ENCODE results near the genes MOV10L1 and CHKB.

DNA sequence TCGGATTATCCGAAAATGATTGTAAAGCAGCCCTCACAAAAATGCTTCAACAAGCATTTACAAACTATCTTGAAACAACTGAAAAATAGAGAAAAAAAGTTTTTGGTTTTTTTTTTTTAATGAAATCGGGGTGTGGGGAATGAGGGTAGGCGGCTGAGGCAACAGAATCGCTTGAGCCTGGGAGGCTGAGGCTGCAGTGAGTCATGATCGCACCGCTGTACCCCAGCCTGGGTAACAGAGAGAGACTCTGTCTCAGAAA lies 11.6 kb upstream of the BRD1 start:
- PRO-cap: no peak
- RAMPAGE, long total RNA: no peak

GRCh38 chr22:49935934-49936650 lies 17.7 kb downstream of the CRELD2 start:
- PRO-cap: bidirectional peak, plus-strand start at chr22:49936147, minus-strand start at chr22:49936193; bidirectional peak, plus-strand start at chr22:49936254, minus-strand start at chr22:49936252; bidirectional peak, plus-strand start at chr22:49936506, minus-strand start at chr22:49936462
- RAMPAGE, long total RNA: no peak

DNA sequence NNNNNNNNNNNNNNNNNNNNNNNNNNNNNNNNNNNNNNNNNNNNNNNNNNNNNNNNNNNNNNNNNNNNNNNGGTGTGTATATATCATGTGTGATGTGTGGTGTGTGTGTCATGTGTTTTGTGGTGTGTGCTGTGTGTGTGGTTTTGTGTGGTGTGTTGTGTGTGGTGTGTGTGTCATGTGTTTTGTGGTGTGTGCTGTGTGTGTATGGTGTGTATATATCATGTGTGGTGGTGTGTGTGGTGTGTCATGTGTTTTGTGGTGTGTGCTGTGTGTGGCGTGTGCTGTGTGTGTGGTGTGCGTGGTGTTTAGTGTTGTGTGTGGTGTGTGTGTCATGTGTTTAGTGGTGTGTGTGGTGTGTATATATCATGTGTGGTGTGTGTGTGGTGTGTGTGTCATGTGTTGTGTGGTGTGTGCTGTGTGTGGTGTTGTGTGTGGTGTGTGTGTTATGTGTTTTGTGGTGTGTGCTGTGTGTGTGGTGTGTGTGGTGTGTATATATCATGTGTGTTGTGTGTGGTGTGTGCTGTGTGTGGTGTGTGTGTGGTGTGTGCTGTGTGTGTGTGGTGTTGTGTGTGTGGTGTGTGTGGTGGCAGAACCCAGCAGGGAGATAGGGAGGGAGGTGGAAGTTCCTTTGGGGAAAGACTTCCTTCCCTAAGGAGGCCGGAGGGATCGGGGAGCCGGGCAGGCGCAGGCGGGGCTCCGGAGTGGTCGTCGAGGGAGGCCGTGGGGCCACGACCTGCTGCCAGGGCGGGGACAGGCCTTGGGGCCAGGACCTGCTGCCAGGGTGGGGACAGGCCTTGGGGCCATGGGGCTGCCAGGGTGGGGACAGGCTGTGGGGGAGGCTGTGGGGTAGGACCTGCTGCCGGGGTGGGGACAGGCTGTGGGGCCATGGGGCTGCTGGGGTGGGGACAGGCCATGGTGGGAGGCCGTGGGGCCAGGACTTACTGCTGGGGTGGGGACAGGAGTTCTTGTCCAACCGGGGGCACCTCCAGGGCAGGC lies 15.0 kb downstream of the PIM3 start:
- PRO-cap: no peak
- RAMPAGE, long total RNA: no peak

DNA sequence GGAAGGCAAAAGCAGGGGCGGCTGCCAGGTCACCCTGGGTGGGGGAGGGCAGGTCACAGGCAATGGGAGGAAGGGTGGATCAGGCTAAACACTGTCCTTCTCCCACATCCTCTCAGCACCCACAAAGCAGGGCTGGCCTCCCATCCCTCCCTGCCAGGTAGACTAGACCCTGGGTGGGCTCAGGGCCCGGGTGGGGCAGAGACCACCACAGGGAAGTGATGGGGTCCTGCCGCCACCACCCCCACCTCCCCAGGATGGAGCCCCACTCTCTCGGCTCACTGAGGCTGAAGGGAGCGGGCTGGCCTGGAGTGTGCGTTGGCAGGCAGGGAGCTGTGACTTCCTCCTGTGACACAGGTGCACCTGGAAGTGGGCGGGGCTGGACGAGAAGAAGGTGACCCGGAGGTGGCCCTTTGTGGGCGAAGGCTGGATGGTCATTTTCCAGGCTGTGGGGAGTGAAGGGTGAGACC lies 15.5 kb downstream of the IL17REL start:
- PRO-cap: no peak
- RAMPAGE, long total RNA: no peak

DNA sequence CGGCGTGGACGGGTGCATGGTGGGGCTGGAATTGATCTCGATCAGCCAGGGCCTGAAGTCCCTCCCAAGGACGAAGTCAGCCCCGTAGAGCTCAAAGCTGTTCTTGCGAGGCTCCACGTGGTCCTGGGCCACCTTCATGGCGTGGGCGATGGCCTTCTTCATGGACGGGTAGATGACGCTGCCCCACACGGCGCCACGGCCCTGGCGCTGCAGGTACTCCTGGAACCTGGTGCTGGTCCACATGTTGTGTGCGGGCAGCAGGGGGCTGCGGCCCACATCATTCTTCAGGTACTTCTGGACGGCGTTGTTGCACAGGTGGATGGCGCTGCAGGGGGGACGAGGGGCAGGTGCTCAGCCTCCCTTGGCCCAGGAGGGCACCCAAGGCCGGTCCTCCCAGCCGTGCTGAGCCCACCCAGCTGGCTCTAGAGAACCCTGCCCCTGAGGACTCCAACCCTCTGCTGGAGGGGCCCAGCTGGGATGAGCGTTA lies 19.3 kb upstream of the IL17REL start:
- PRO-cap: no peak
- RAMPAGE, long total RNA: no peak

- PRO-cap: no peak
- RAMPAGE, long total RNA: no peak
Measured at GRCh38 chr22:50089554-50090091, at the start of gene MOV10L1. Gene MOV10L1, plus strand, starts transcription at chr22:50090006.

- PRO-cap: no peak
- RAMPAGE, long total RNA: no peak
Measured at GRCh38 chr22:50103985-50104354, 14.2 kb downstream of the MOV10L1 start.

DNA sequence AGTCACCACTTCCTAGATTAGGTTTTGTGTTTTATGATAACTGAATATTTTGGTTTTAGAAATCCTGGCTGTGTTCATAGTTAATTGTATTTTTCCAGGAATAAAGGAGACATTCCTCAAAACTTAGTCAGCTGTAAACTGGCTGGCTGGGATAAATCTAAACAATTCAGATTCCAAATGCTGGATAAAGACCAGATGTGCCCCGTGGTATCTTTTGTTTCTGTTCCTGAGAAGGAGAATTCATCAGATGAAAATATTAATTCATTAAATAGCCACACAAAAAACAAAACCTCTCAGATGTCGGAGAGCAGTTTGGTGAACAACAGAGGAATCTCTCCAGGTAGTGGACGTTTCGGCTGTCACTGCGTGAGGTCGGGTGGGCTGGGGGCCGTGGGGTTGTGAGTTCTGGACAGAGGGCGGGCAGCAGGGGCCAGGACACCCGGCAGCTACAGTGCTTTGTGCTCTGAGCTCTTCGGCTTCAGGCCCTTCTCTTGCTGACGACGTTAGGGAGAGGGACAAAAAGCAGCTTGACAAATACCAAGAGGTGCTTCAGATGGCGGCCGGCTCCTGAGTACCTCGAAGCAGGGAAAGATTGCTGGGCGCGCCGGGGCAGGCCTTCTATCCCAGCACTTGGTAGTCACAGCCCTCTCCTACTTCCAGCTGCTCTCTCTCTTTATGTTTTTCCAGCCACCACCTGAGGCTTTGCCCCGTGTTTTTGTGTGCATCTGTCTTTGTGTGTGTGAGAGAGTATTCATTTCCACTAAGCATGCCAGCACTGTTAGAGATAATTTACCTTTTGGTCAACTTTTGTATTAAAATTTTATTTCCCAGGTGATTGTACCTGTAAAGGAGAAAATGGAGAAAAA lies 24.7 kb downstream of the MOV10L1 start:
- PRO-cap: no peak
- RAMPAGE, long total RNA: no peak

- PRO-cap: unidirectional peak, plus-strand start at chr22:50200294
- RAMPAGE, long total RNA: no peak
Measured at GRCh38 chr22:50200148-50200658, 608 bp upstream of the SELENOO start.

DNA sequence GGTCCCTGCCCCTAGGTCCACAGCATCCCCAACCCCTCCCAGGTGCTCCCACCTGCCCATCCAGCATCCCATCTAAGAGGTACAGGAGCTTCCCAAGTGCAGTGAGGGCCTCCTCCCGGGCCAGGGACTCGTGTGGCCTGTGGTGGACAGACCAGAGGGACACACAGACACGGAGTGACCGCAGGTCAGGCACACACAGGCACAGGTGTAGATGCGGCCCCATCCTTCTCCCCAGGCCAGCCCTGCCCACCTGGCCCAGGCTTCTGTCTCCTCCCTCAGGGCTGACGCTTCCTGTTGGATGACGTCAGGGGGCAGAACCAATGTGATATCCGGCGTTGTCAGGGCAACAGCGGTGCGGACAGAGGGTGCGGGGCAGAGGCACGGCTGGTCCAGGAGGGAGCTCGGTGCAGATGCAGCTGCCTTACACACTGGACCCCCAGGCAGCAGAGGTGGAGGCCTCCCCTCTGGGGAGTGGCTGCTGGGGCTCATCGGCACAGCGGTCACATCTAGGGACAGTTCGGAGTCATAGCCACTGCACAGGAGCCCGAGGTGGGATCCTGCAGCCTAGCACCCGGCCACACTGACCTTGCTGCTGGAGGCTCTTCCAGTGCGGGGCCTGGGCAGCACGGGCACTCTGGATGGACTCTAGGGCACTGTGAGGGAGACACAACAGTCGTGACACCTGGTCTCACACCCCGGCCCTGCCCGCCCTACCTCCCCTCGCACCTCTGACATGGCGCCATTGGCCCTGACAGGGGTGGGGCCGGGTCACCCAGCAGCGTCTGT lies 3.0 kb upstream of the TUBGCP6 start:
- PRO-cap: bidirectional peak, plus-strand start at position 386 of the sequence, minus-strand start at position 252 of the sequence
- RAMPAGE, long total RNA: no peak

DNA sequence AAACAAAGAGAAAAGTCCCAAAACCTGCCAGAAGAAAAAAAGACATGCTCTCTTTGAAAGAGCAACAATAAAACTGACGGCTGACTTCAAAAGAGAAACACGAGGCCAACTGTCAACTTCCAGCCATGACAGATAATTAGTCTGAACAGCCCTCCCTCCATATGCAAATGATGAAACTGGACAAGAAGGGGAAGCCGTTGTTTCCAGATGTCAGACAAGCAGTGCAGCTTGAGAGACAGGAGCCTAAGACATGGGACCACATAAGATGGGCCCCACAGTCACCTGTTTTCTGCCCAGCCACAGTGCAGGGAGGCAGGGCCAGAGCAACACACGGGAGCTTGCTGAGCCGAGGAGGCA lies 25.2 kb downstream of the SBF1 start:
- PRO-cap: no peak
- RAMPAGE, long total RNA: no peak

GRCh38 chr22:50458960-50460271 lies 15.4 kb downstream of the SBF1 start:
- PRO-cap: no peak
- RAMPAGE, long total RNA: no peak

DNA sequence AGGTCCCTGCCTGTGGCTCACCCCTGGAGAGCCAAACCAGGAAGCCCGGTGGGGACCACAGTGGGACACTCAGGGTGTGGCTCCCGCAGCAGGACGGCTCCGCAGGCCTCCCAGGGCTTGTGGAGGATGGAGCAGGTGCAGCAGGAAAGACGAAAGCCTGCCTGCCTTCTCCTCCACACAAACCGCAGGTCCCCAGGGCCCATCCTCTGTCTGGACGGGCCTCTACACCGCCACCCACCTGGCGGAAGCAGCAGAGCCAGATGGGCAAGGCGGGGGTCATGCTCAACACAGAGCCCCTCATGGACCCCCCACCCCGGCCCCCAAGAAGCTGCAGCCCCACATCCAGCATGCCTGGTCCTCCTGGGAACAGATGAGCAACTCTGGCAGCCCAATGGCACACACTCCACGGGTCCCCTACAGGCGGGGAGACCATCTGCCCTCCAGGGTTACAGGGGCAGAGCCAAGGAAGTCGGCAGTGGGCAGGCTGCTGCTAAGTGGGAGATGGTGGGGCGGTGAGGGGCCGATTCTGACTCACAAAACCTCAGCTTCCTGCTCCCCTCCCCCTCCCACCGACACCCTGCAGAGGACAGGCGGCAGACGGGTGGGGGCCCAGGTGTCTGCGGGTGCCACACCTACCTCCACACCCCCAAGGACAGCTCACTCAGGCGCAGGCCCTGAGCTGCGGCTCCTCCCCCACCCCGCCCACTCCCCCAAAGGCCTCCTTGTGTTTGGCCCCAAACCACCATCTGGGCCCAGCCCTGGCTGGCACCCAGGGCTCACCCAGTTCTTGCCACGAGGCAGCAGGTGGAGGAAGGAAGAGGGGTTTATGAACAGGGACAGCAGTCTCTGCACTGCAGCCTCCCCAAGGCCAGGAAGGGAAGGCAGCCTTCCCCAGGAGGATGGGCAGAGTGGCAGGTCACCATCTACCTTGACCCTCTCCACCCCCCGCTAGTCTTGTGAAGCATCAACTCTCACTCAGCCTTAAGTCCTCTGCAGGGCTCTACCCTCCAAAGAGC lies 5.1 kb downstream of the SBF1 start:
- PRO-cap: no peak
- RAMPAGE, long total RNA: no peak

GRCh38 chr22:50473625-50474191 lies 1.1 kb downstream of the SBF1 start:
- PRO-cap: unidirectional peak, plus-strand start at chr22:50474076
- RAMPAGE, long total RNA: no peak

DNA sequence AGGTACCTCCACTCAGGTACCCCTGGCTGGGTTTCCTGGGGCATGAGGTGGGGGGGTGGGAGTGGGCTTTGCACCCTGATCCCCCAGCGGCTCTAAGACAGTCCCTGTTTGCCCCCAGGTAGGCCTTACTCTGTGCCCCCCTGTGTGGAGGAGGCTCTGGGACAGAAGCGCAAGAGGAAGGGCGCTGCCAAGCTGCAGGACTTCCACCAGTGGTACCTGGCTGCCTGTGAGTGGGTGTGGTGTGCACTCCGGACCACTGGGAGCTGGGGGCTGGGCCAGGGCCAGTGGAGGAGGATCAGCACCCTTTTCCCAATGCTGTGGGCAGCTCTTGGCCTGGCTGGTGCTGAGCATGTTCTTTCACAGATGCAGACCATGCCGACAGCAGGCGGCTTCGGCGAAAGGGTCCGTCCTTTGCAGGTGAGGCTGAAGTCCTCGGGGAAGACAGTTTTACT lies 3.7 kb downstream of the SCO2 start:
- PRO-cap: no peak
- RAMPAGE, long total RNA: no peak

DNA sequence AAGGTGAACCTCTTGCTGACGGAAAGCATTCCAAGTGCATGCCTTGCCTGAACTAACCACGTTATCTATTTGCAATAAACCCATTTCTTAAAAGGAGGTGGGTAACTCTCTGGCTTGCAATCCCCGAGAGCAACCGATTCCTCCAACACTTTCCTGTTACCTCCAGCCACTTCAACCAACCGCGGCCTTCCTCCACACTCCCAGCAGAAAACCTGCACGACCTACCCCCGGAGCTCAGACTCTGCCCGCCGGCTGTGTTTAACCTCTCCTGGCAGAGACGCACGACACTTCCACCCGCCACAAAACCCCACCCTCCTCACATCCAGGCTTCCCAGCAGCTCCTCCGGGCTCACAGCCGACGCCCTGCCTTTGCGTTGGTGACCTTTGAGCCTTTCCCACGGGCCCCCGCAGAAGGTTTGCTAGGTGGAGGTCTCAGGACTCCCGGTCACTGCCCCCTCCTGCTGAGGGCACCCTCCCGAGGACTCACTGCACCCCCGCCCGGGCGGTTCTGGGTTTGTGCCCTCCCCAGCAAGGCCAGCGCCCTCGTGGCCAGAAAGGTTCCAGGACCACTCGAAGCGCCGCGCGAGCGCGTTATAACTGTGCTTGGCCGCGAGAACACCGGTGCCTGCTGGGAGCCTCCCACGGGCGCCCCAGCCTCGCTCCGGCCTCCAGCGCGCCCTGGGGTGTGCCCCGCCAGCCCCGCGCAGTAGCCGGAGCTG lies 554 bp downstream of the SCO2 start:
- PRO-cap: bidirectional peak, plus-strand start at position 594 of the sequence, minus-strand start at position 595 of the sequence
- RAMPAGE, long total RNA: no peak

DNA sequence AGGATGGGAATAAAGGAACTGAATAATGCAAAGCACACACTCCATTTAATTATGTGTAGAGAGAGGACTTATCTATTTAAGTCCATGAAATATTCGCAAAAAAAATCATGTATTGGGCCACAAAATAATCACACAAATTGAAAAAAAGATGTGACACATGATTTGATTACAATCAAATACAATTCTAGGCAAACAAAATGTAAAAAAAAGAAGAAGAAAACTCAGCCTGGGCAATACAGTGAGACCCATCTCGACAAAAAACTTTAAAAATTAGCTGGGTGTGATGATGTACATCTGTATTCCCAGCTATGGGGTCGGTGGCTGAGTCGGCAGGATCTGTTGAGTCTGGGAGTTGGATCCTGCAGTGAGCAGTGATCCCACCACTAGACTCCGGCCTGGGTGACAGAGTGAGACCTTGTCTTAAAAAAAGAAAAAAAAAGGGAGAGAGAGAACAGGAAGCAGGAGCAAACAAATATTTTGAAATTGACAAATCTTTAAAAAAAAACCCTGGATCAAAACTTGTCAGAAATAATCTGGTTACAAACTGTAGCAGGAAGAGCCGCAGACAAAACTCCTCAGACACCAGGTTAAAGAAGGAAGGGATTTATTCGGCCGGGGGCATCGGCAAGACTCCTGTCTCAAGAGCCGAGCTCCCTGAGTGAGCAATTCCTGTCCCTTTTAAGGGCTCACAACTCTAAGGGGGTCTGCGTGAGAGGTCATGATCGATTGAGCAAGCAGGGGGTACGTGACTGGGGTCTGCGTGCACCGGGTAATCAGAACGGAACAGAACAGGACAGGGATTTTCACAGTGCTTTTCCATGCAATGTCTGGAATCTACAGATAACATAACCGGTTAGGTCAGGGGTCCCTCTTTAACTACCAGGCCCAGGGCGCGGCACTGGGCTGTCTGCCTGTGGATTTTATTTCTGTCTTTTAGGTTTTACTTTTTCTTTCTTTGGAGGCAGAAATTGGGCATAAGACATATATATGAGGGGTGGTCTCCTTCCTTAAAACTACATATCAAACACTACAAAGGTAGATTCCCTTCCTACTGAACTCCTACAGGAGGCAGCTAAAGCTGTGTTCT lies 826 bp upstream of the ODF3B start:
- PRO-cap: no peak
- RAMPAGE, long total RNA: no peak

DNA sequence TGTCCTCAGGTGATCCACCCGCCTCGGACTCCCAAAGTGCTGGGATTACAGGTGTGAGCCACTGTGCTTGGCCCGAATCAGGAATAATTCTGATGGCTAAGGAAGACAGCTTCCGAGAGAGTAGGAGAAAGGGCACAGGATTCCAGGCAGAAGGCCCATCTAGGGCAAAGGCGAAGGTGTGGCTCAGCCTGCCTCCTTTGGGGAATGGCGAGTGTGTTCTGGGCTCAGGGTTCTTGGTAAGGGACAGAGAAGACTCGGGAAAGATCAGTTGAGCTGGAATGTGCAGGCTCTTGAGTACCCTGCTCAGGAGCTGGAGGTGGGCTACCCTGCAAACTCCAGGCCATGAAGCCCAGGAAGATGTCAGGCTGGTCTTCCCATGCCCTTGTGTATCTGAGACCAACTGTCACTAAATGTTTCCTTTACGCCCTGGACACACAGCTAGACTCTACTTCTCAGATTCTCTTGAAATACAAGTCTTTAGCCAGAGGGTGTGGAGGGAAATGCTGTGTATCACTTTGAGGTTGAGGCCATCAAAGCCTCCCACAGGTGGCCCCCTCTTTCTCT lies 1.7 kb upstream of the SYCE3 start:
- PRO-cap: no peak
- RAMPAGE, long total RNA: no peak

DNA sequence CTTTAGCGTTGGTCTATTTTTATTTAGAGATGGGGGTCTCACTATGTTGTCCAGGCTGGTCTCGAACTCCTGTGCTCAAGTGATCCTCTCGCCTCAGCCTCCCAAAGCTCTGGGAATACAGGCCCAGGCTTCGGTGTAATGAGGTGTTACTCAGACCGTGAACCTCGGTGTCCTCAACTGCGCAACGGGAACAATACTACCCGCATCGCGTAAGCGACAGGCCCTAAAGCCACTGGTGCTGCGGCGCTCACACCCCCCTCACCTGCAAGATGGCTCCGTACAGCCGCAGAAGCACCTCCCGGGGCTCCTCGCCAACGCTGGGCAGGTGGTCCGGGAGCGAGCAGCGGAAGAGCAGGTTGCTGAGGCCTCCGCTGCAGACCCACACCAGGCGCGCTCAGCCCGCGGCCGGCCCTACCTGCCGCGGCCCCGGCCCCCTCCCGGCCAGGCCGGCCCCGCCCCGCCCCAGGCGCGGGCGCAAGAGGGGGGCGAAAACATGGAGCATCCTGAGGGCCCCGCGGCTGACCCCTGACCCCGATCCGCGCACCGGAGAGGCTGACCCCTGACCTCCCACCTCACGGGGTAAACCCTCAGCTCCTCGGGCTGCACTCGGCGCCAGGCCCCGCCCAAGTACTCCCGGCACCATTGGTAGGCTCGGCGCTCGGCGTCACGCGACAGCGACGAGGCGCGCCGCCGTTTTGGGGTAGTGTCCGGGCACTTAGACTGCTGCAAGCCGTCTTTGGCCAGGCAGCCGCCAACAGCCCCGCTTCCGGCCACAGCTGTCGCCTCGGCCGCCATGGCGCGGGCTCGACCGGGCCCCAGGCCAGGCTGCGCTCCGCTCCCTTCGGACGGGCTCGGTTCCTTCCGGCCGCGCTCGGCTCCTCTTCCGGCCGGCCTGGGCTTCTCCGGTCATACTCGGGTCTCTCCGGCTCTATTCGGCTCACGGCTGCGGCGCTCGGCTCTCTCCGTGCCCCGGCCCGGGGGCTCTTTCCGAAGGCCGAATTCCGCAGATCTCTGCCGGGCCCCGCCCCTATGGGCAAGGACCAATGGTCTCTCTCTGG lies at the start of gene CHKB:
TSS of gene CHKB (minus strand) at position 863 of the 1,058 bp plus-strand sequence.
- PRO-cap: bidirectional peak, plus-strand start at position 254 of the sequence, minus-strand start at position 198 of the sequence; bidirectional peak, plus-strand start at position 324 of the sequence, minus-strand start at position 413 of the sequence; bidirectional peak, plus-strand start at position 642 of the sequence, minus-strand start at position 914 of the sequence; bidirectional peak, plus-strand start outside the sequence, minus-strand start at position 1,013 of the sequence
- RAMPAGE, long total RNA: no peak

DNA sequence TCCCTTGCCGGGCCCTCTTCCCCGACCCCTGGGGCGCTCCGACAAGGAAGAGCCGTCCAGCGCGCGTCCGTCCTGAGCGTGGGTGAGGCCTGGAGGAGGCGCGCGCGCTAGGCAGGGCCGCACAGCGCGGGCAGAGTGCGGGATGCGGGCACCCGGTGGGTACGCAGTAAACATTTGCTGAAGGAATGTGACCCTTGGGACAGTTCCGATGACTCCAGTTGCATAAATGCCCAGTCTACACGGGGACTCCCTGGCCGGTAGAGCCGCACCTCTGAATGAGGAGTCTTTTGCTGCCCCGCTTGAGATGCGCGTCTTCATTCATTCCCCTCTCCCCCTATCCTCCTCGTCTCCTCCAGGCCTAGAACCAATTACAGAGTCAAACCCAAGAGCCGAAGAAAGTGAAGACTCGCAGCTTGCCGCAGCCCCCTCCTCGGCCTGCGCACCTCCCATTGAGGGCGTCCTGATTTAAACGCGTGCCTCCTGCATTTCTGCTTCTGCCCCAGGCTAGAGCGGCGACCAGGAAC lies 655 bp upstream of the CHKB start:
- PRO-cap: bidirectional peak, plus-strand start at position 133 of the sequence, minus-strand start at position 84 of the sequence; unidirectional peak, minus-strand start at position 277 of the sequence
- RAMPAGE, long total RNA: no peak